Kidney epithelial cell (primary cell): ENCODE measurements around the genes EGFL8, HLA-DMA and COL11A2.

- RAMPAGE, long total RNA = no peak
- RRBS = no CpG with 5 or more reads among the region's 9 CpGs
Observed at GRCh38 chr6:32163966-32164946, at the start of gene EGFL8. Gene EGFL8, plus strand, starts transcription at chr6:32164595.

- RAMPAGE, long total RNA = no peak
- RRBS = 1% methylated on average over 6 of the region's 33 CpGs
Observed at GRCh38 chr6:32196309-32196873, 3.9 kb upstream of the GPSM3 start.

GRCh38 chr6:32255914-32256211 is 32.0 kb upstream of the NOTCH4 start:
- RAMPAGE, long total RNA = no peak
- RRBS = no CpG with 5 or more reads among the region's 1 CpG

DNA sequence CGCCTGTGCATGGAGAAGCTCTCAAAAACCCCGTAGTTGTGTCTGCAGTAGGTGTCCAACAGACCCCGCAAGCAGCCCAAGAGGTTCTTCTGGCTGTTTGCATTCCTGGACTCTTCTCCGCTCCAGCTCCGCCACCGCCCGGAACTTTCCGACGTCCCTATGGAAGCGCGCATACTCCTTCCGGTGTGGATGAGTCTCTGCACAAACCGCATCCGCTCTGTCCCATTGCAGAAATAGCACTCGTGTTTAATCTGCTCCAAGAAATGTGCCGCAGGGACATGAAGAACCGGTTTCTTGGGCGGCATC is 20.1 kb downstream of the HLA-DRA start:
- RAMPAGE, long total RNA = no peak
- RRBS = 70% methylated on average over 5 of the region's 18 CpGs

- RAMPAGE, long total RNA = no peak
Observed at GRCh38 chr6:32549903-32550210, 19.8 kb upstream of the HLA-DRB5 start.

DNA sequence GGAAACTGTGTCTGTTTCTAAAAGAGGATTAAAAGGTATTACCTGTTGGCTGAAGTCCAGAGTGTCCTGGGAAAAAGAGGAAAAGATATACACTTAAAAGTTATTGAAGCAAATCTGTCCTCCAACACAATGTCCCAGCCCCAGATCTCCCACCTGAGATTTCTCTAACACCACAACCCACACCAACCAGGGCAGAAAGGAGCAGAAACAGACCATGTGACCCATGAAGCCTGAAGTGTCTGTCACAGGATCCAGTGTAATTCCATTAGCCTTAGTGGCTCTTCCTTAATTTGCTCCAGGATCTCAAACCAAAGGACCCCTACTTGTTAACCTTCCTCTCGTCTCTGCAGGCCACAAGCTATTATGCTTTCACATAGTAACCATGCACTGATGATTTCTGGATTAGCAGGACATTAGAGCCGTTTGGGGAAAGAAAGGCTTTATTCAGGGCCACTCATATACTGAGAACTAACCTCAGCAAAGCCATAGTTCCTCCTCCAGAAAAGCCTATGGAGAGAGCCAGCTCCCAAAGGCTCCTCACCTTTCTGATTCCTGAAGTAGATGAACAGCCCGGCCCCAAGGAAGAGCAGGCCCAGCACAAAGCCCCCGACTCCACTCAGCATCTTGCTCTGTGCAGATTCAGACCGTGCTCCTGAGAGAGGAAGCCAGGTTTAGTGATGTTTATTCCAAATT is 9.3 kb downstream of the HLA-DRB1 start:
- RAMPAGE, long total RNA = no peak
- RRBS = no CpG with 5 or more reads among the region's 5 CpGs

DNA sequence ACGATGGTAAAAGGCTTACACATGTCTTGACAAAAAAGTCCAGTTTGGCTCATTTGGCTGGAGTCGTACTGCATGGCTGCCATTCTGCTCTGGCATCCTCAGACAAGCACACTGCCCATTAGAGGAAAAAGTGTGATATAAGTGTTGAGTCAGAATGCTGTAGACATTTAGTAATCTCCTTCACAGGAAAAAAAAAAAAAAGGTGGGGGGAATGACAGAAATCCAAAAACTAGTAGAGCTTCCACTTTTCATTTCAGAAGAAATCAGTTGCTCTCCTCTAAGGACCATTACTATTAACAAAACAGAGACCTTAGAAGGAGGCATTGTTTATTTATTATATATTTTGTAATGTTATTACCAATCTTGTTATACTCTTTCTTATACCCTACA is 3.2 kb downstream of the HLA-DQA1 start:
- RAMPAGE, long total RNA = no peak
- RRBS = no CpG with 5 or more reads among the region's 2 CpGs

GRCh38 chr6:32844200-32845038 is 572 bp upstream of the PSMB8 start:
- RAMPAGE, long total RNA = start-site peak on the minus strand at chr6:32844587-32844685, 59 and 42 reads in 2 replicates
- RRBS = no CpG with 5 or more reads among the region's 43 CpGs

DNA sequence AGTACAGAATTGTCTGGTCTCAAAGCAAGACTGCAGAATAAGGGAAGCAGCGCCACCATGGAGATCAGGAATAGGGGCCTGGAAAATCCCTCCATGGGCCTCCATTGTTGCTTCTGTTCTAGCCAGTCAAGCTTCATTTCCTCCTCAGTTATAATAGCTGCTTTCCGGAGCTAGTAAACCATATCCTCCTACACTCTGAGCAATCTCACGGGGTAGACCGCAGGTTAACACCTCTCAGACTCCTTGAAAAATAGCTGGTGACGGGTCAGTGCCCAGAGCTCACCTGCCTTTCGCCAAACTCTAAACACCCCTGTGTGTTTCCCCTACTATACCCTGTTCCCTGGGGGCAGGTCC is 604 bp upstream of the HLA-DMB start:
- RAMPAGE, long total RNA = no peak
- RRBS = no CpG with 5 or more reads among the region's 6 CpGs

- RAMPAGE, long total RNA = no peak
- RRBS = no CpG with 5 or more reads among the region's 11 CpGs
Observed at GRCh38 chr6:32952463-32953499, at the start of gene HLA-DMA. Gene HLA-DMA, minus strand, starts transcription at chr6:32953097.

DNA sequence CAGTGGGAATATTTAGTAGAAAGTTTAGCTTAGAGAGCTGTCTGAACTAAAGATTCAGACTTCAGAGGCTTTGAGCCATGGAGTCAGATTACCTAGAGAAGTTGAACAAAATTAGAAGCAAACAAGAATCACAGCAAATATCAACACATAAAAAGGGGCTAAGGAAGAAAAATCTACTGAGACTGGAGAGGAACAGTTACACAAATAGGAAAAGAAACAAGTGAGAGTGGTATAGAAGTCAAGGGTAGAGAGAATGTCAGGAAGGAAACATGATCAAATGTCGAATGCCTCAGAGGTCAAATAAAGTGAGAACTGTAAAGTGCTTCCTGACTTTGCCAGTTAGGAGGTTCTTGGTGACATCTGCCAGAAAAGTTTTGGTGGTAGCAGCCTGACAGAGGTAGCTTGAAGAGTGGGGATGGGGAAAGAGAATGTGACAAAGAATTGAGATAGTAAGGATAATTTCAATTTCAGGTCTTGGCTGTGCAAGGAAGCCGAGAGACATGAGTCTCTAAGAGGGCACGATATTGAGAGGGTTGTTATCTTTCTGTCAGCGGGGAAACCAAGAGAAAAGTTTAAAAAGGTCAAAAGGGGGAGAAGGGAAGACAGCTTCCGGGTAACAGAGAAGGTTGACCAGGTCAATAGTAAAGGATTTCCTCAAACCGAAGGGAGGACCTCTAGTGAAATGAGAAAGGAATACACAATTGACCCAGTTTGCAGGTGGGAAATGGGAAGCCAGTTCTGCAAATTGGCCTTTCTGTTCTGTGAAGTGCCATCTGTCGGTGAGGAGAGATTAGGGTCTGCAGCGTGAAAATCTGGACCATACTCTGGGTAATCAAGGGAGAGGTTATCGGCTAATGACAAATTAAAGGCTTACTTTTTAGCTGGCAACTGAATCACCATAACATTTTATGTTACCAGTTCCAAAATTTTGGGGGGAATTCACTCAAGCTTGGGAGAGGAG is 1.1 kb upstream of the BRD2 start:
- RAMPAGE, long total RNA = no peak
- RRBS = no CpG with 5 or more reads among the region's 9 CpGs

- RAMPAGE, long total RNA = no peak
- RRBS = no CpG with 5 or more reads among the region's 10 CpGs
Observed at GRCh38 chr6:32974445-32974886, 6.1 kb downstream of the BRD2 start.

DNA sequence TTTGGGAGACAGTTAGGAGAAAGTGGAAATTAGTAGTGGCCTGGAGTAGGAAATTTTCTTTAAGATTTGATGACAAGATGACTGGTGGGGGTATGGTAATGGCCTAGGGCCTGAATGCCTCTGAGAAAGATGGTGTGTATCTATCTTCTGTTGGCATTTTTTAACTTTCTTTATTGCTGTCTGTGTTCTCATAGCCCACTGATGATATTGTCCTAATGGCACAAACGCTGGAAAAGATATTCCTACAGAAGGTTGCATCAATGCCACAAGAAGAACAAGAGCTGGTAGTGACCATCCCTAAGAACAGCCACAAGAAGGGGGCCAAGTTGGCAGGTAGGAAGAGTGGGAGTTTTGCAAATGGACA is 7.4 kb downstream of the BRD2 start:
- RAMPAGE, long total RNA = no peak
- RRBS = no CpG with 5 or more reads among the region's 1 CpG

- RAMPAGE, long total RNA = no peak
- RRBS = no CpG with 5 or more reads among the region's 1 CpG
Observed at GRCh38 chr6:33067602-33068109, 8.1 kb upstream of the HLA-DPB1 start.

DNA sequence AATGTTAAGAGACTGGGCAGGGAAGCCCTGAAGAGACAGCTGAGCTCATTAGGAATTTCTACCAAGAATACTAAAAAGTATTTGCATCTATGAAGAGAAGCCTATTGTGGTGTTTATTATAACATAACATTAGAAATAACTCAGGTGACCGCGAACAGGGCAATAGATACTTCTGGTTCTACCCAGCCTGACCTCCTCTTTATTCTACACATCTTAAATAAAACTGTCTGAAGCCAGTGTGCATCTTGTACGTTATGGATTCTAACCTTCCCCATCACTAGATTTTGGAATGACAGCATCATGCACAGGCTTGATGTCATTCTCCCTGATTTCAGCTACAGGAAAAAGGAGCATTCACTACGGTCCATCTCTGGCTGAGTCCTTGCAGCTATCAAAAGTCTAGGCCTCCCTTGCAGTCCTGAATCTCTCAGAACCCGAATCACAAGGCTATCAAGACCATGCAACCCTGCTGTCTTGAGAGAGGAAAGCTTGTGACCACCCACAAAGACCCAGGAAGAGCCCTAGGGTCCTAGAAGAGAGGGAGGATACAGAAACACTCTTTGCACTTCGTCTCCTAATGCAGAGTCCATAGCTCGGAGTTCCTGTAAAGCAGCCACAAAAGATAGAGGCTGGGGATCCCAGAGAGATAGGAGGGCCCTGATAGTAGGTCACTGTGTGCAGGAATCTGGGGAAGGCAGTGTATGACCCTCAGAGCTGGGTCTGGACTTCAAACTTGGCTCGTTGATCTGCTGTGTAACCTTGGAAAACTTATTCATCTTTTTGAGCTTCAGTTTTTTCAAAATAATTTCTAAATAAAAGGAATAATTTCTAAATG is 3.2 kb upstream of the HLA-DPB1 start:
- RAMPAGE, long total RNA = no peak
- RRBS = no CpG with 5 or more reads among the region's 8 CpGs

- RAMPAGE, long total RNA = no peak
- RRBS = 3% methylated on average over 15 of the region's 29 CpGs
Observed at GRCh38 chr6:33192340-33192838, at the start of gene COL11A2. Gene COL11A2, minus strand, starts transcription at chr6:33192467.

DNA sequence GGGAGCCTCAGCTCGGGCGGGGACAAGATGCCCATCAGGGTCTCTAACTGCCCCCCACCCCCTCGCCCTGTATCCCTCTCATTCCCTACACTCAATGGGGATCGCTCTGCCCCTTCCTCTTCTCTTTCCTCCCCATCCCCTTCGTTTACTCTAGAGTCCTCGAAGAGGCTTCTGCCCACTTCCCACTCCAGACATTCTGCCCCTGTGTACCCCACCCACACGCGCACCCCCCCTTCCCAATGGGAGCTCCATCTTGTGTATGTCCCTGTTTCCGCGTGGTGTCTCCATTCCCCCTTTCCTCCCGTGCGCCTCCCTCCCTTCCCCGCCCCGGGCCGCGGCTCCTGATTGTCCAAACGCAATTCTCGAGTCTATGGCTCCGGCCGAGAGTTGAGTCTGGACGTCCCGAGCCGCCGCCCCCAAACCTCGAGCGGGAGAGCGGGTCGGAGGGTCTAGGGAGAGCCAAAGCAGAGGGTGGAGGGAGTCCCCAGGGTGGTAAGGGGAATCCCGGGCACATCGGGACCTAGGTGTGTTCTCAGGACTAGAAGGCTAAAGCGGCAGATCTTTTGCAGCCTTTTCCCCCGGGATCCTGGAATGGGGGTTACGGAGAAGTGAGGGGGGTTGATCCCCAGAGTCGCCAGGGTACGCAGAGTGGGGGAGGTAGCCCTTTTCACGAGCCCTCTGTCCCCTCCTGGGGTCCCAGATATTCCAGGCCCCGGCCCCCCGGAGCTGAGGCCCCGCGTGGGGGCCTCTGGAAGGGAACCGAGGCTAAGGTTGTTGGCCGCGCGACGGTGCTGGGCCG is 588 bp upstream of the RING1 start:
- RAMPAGE, long total RNA = no peak
- RRBS = 2% methylated on average over 16 of the region's 46 CpGs

GRCh38 chr6:33250288-33251051 is 21.2 kb downstream of the VPS52 start:
- RAMPAGE, long total RNA = no peak
- RRBS = 95% methylated on average over 6 of the region's 10 CpGs

GRCh38 chr6:33271142-33271523 is 543 bp downstream of the VPS52 start:
- RAMPAGE, long total RNA = no peak
- RRBS = no CpG with 5 or more reads among the region's 8 CpGs

GRCh38 chr6:33274187-33275085 is 2.5 kb upstream of the B3GALT4 start:
- RAMPAGE, long total RNA = no peak
- RRBS = no CpG with 5 or more reads among the region's 10 CpGs